ENCODE measurements around a stretch of chr5.

- PRO-cap: no peak
These were observed 72.9 kb upstream of the PARP8 start for GRCh38 chr5:50593495-50593926.

DNA sequence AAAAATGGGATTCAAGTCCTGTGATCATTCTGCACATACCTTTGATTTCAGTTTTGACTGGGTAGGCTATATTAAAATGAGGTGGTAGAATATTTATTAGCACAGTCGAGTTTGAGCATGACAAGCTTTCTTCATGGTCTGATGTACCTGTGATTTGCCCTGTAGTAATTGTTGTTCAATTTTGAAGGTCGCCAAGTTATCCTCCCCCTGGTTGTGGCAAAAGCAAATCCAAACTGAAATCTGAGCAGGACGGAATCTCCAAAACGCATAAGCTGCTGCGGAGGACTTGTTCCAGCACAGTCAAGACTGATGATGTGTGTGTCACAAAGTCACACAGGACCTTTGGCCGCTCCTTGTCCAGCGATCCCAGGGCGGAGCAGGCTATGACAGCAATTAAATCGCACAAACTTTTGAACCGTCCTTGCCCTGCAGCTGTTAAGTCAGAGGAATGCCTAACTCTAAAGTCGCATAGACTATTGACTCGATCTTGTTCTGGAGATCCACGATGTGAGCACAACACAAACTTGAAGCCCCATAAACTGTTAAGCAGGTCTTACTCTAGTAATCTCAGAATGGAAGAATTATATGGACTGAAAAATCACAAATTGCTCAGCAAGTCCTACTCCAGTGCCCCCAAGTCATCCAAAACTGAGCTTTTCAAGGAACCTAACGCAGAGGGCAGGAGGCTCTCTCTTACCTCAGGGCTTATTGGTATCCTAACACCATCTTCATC, 128.4 kb downstream of the PARP8 start:
- PRO-cap: no peak

GRCh38 chr5:50874552-50875374, 208.3 kb downstream of the PARP8 start:
- PRO-cap: no peak

- PRO-cap: no peak
These were observed 301.1 kb downstream of the PARP8 start for GRCh38 chr5:50967403-50968134.

DNA sequence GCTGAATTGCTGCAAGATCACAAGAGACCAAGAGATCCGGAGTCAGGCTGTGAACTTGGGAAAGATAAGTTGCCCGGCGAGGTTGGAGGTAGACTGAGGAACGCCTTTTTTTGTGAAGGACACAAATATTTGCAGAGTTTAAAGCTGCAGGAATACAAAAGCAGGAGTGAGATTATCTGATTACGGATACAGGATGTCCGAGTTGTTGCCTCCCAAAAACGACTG, 302.4 kb downstream of the PARP8 start:
- PRO-cap: no peak

DNA sequence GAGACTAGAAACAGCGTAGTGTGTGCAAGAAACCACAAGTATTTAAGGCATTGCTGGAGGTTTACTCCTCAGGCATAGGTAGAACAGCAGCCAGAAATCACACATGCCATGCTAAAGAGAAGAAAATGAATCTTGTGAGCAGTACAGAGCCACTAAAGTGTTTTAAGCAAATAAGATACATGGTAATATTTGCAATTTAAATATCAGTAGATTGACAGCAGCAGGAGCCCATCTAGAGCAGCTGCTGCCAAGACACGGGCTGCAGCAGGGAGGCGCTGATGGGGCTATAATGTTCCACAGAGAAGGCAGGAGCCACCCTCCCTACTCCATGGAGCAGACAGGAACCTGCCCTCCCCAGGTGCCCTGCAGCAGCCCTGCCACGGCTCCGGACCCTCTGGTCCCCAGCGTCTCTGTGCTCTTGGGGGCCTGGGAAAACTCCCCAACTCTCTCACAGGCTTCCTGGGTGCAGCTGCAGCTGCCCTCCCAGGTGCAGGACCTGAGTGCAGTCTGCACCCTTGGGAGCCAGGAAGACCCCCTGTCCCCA, 224.1 kb upstream of the ISL1 start:
- PRO-cap: no peak

- PRO-cap: no peak
These were observed 6.3 kb downstream of the ISL1 start for GRCh38 chr5:51389255-51390179.

GRCh38 chr5:52859412-52859922, 71.8 kb downstream of the ITGA1 start:
- PRO-cap: no peak

GRCh38 chr5:52892952-52893477, 96.1 kb upstream of the ITGA2 start:
- PRO-cap: no peak

DNA sequence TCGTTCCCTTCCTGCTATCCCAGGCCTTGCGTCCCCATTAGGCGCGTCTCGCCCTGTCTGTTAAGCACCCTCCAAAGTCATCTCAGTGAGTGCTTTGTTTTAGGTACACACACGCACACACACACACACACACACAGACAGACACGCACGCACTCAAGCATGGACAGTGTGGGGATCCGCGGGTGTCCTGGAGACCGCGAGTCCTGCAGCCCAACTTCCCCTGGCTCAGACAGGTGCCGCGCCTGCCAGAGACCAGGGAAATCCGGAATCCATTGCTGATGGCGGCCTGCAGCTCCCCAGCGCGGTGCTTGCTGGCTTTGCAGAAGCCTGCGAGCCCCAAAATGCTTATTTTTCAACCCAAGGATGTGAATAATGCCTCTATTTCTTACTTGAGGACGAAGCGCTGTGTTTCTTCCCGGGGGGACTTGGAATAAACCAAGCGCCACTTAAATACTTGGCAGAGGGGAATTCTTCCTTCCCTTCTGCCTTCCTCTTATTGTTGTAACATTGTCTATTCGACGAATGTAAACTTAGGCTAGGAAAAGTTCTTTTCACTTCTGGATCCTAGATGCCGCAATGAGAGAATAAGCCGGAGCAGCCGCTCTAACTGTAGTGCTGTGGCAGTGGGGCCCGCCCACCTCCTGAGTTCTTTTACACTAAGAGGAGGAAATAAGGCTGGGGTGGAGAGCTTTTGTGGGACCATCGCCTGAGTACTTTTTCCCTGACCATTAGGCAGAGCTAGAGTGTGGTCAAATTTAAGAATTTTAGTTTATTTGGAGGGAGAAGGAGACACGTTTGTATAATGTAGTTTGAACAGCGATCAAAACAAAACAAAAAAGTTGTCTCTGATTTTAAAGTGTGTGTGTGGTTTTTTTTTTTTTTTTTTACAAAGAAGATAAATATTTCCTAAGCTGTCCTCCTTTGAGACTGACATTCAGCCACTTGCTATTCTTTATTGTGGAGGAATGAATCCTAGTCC, 838 bp downstream of the ITGA2 start:
- PRO-cap: no peak

- PRO-cap: no peak
These were observed 219.3 kb downstream of the NDUFS4 start for GRCh38 chr5:53779617-53780180.

GRCh38 chr5:53997066-53997730, 313.2 kb downstream of the ARL15 start:
- PRO-cap: no peak

- PRO-cap: no peak
These were observed 260.3 kb downstream of the ARL15 start for GRCh38 chr5:54049888-54050645.

- PRO-cap: no peak
These were observed 90.1 kb downstream of the ARL15 start for GRCh38 chr5:54220339-54220565.

GRCh38 chr5:54220566-54220963, 89.8 kb downstream of the ARL15 start:
- PRO-cap: no peak

GRCh38 chr5:54303728-54304182, 6.6 kb downstream of the ARL15 start:
- PRO-cap: no peak

GRCh38 chr5:54390605-54391140, 64.8 kb upstream of the HSPB3 start:
- PRO-cap: no peak

DNA sequence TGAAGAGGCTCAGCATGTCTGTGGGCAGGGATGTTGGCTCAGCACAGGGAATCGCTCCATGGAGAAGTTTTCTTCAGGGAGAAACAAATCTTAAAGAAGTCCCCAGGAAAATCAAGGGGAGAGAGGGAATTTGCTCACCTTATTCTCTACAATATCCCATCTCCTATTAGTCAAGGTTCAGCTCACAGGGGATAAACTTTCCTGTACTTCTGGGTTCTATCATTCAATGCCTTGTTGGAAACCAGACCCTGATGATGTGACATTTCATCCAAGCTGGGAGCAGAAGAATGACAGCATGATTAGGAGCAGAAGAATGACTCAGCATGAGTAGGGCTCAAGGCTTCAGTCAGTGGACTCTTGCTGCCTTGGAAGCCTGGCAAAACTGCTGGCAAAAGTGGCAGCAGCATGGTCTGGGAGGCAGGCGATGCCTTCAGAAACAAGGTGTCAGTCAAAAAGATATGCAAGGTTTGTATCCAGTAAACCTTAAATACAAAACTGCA, 4.9 kb downstream of the HSPB3 start:
- PRO-cap: no peak

DNA sequence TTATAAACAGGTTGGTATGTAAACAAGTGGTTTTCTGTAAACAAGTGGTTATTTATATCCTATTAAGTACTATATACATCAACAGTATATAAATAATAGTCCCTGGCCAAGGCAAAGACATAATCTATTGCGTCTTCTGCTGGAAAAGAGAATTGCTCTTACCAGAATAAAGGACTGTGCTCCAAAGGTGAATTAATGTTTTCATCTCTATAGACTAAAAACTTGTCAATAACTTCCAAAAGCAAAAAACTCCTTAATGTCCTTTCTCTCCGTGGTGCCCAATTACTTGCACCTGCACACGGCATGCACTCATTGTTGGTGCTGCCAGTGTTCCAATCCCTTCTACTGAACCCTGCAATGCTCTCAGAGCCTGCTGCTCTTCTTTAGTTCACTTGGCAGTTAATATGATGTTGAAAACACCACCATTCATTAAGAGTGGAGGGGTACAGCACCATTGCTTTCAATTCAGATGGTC, 69.8 kb downstream of the SNX18 start:
- PRO-cap: no peak

- PRO-cap: no peak
These were observed 212.6 kb downstream of the ESM1 start for GRCh38 chr5:54772792-54773221.